Left cardiac atrium (tissue), 1 donor: ENCODE results near the gene MASTL.

DNA sequence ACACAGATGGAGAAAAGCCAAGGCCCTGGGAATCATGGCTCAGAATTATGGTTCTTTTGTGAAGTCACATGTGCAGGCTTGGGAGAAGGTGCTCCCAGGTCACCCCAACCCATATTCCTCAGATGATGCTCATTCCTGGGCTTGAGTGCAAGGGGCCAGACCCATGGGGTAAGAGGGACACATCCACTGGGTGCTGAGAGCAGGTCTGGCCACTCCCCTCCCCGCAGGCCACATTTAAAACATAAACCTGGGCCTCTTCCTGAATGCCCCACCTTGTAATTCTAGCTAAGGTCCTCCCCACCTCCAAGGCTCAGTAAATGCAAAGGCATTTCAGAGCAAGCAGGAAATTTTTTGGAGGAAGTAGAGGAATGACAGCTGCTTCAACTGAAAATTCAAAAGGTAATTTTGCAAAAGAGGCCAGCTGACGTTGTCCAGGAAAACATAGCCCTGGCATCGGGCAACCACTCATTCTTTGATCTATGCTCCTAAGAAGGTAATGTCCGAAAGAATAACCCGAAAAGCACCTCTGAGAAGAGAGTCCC lies 172.5 kb downstream of the ARHGAP21 start:
- PRO-cap: no peak

GRCh38 chr10:24584606-24585254 lies 139.0 kb downstream of the ARHGAP21 start:
- PRO-cap: no peak

GRCh38 chr10:24645806-24646169 lies 77.9 kb downstream of the ARHGAP21 start:
- PRO-cap: no peak

DNA sequence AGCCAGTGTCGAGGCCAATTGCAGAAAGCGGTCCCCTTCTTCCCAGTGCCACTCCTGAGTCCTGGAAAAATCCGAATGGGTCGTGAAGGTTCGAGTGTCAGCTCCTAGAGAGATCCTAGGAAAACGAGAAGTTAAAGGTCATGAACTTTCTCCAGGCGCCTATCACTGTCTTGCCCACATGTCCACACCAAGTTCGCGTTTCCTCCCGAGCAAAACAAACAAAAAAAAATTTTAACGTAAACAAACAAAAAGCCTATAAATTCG lies 1.6 kb downstream of the ARHGAP21 start:
- PRO-cap: no peak

DNA sequence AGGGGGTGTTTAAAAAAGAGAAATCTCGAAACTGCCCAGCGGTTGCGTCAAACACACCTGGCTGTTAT lies 1.4 kb downstream of the ARHGAP21 start:
- PRO-cap: no peak

DNA sequence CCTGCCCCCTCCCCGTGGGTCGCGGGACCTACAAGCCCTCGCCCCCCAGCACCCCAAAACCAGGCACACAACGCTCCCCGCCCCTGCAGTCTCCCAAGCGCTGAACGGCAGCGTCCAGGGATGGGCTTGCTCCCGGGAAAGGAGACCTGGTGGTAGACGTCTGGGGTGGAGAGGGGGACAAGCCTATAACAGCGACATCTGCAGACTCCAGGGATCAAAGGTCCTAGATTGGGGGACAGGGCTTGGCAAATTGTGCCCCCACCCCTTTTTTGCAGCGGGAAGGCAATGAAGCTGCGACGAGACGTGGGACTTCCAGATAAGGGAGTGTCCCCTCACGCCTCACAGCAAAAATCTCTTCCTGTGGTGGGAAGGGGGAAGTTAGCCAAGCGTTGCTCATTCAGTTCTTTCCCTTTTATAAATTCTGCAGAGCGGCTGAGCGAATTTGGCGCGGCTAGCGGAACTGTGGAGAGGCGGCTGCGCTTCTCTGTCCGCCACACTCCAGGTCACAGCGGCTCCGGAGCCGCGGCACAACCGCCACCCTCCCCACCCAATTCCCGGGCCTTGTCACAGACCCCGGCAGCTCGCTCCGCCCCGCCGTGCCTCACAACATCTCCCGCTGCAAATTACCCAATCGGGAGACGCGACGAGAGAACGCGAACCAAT lies 540 bp upstream of the ARHGAP21 start:
- PRO-cap: bidirectional peak, plus-strand start outside the sequence, minus-strand start at position 553 of the sequence

DNA sequence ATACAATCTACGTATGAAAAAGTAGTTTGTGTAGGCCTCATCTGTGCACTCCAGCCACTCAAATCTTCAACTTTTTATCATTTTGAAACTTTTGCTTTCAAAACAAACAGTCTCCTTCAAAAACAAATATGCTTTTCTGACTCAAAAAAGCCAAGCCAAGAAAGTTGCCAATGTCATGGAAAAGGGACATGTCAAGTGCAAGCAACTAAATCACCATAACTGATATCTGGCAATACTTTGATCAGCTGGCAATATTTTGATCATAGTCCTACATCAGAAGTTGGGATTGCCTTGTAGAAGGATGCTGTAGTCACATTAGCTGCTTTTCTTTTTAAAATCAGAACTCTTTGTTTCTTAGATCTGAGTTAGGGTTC lies 13.2 kb downstream of the THNSL1 start:
- PRO-cap: no peak

DNA sequence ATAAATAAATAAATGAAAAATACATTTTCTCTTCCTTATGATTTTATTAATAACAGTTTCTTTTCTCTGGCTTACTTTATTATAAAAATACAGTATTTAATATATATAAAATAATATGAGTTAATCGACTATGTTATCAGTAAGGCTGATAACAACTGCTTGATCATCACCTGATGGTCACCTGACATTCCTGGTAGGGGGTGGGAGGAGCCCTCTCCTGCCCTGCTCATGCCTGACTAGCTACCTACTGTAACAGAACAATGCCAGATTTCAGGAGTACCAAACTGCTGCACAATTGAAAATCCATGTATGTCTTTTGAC lies 1.3 kb upstream of the APBB1IP start:
- PRO-cap: no peak

- PRO-cap: no peak
These were observed 74.3 kb downstream of the APBB1IP start for GRCh38 chr10:26512403-26512836.

- PRO-cap: no peak
These were observed 125.9 kb upstream of the PDSS1 start for GRCh38 chr10:26571592-26571987.

DNA sequence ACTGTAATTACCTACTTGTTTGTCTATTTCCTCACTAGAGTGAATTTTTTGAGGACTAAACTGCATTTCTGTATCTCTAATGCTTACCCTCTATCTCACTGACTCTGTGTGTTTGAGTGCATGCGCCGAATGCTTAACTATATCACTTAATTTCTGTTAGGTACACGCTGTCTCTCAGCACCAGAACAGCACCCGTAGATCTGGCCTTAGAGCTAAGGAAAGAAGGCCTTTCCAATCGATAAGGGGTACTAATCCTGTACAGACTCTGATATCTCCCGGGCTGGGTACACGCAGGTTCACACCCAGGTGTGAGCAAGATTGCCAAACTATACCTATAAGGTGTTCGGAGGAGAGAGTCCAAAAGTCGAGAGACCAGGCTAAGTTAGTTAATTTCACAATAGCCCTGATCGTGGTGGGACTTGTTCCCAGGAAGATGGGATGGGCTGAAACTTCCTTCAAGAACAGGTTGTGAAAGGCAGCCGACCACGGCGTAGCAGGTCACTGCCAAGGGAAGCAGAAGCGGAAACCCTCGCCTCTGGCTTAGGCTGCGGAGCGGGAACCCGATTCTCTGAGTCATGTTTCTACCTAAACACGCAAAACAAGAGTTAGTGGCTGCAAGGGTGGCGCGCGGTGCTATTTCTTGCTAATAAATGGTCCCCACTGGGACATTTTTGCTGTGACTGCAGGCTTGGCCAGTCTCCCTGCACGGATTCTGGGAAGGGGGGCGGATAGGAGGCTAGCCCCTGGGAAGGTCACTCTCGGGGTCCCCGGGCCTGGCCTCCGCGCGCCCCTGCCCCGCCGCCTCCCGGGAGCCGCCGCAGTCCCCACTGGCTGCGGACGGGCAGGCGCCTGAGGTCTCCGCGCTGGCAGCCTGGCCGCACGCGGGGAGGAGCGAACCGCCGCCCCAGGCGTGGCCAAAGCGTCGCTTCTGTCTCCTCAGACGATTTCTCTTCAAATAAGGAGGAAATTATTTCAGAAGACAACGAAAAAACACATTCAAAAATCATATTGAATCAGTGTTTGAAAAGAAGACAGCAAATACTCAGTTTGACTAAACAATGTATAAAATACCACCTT lies 75.4 kb upstream of the PDSS1 start:
- PRO-cap: no peak

DNA sequence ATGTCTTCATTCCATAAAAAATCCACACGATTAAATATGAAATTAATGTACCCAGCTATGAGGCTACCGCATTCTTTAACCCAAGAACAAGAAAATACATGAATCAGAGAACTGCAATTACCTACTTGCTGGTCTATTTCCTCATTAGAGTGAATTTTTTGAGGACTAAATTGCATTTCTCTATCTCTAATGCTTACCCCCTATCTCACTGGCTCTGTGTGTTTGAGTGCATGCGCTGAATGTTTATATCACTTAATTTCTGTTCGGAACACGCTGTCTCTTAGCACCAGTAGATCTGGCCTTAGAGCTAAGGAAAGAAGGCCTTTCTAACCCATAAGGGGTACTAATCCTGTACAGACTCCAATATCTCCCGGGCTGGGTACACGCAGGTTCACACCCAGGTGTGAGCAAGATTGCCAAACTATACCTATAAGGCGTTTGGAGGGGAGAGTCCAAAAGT lies 874 bp upstream of the PDSS1 start:
- PRO-cap: no peak

- PRO-cap: no peak
These were observed 24.1 kb downstream of the PDSS1 start for GRCh38 chr10:26721439-26722131.

DNA sequence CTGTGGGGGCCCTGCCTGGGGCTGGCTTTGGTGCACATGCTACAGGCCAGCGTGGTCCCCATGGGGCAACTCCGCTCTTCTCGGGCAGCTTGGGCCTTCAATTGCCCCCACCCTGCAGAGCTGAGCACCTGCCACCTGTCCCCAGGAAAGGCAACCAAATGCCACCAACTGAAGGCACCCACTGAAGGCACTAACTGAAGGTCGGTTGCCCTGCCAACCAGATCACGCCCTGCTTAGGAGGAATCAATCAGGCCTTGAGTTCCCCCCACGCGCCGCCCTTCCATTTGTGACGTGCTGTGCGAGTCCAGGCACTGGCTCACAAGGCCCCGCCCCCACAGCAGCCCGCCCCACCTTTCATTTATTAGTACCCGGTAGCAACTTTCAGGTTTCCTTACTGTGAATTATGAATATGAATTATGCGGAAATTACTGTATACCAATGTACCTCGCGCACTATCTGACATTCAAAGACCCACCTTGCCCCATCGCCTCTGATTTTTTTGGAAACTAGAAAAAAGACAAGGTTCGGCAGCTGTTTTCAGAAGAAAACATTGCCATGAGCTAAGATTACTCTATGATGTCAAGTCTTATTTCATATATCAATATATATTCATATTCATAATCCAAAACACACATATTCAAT lies 83.6 kb upstream of the ABI1 start:
- PRO-cap: no peak

GRCh38 chr10:26946285-26946757 lies 85.6 kb upstream of the ABI1 start:
- PRO-cap: no peak

DNA sequence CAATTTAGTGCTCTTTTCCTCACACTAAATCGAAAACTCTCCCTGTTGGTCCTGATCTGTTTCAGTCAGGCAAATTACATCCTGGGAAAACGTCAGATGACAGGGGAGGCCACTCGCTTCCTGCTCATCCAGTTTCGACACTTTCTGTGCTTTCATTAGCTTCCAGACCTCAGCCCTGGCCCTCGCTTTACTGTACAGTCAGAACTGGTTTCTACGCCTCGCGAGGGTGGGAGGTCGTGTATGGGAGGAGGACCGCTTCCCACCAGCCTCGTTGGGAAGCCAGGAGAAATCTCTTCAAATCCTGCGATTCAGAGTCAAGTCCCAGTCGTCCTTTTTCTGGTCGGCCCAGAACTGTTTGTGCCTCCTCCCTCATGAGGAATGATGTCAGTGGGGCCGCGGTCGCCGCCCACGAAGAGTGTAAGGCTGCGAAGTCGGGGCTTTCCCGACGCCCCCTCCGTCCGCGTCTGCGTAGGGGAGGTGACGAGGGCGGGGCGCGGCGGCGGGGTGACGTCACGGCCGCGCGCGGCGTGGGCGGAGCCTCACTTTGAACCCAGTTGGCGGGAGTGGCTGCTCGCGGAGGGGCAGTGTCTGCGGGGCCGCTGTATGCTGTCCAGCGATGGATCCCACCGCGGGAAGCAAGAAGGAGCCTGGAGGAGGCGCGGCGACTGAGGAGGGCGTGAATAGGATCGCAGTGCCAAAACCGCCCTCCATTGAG lies at the start of gene MASTL:
MASTL (plus strand) TSS at position 542 of the 715 bp plus-strand sequence.
- PRO-cap: bidirectional peak, plus-strand start at position 553 of the sequence, minus-strand start at position 466 of the sequence

DNA sequence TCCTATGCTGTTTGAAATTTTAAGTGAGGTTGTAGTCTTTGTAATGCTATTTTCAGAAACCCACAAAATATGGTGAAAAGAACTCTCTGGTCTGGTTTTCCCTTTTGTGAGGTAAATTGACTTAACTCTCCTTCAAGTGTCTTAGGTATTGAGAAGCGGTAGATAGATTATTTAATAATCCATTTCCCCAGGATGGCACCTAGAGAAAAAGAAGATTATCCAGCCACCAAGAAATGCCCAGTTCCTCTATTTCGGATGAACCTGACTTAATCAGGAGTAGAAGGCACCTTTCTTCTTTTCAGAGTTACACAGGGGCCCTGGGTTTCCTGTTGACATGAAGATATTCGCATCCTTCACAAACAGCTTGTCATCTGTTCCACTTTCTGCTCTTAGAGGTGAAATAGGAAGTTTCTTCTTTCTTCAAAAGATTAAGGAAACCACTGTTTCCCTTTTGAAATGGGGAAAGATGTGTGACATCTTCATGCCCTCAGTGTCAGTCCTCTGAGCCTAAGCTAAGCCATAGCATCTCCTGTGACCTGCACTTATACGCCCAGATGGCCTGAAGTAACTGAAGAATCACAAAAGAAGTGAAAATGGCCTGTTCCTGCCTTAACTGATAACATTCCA lies 39.2 kb upstream of the RAB18 start:
- PRO-cap: no peak

GRCh38 chr10:27522983-27523465 lies 18.9 kb downstream of the RAB18 start:
- PRO-cap: no peak

DNA sequence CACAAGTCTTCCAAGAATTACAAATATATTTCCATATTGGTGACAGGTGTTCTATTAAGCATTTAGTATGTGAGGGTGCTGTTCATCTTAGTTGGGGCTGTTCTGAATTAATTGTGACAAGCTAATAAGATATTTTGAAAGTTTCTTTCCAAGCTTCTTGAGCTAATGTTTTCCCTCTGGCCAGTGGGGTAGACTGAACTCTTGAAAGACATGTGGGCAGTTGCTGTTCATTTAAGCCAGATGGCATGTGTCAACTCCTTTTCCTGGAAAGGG lies 21.6 kb downstream of the RAB18 start:
- PRO-cap: no peak

DNA sequence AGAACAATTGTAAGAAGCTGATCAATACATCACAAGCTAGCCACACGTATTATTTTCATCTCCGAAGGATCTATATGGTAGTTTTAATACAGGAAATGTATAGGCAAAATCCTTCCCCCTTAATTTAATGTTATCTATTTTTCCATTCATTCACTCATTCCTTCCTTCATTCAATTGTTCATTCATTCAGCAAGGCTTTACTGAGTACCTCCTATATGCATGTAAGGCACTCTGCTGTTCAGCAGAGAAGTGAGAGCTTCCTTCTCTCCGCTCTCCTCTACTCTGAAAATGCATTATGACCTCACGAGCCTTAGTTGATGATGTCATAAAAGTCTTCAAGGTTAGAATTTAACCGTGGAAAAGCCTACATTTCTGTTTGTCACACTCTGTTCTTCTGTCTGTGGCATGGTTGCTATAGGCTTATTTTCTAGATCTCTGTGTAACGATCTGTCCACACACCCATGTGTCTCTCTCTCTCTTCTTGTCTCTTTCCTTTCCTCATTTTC lies 17.2 kb downstream of the ODAD2 start:
- PRO-cap: no peak